ENCODE results near the gene GMPR2.

- PRO-cap = bidirectional peak, plus-strand start at chr14:24036391, minus-strand start at chr14:24036289; unidirectional peak, minus-strand start at chr14:24036860
- RAMPAGE, long total RNA, 3 experiments = no peak in any of the 3 experiments
Measured at GRCh38 chr14:24036089-24037165, 15.4 kb upstream of the CARMIL3 start.

DNA sequence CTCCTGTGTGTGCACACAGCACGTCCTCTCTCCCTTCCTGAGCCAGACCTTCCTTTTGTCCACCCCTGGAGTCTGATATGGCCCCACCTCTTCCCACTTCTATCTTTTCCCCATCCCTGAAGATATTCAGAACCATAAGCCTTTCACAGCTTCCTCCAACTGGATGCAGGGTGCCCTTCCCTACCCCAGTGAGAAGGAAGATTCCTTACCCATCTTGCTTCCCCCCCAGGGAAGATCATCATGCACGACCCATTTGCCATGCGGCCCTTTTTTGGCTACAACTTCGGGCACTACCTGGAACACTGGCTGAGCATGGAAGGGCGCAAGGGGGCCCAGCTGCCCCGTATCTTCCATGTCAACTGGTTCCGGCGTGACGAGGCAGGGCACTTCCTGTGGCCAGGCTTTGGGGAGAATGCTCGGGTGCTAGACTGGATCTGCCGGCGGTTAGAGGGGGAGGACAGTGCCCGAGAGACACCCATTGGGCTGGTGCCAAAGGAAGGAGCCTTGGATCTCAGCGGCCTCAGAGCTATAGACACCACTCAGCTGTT lies 9.2 kb downstream of the PCK2 start:
- PRO-cap = no peak
- RAMPAGE, long total RNA, 3 experiments = no peak in any of the 3 experiments

DNA sequence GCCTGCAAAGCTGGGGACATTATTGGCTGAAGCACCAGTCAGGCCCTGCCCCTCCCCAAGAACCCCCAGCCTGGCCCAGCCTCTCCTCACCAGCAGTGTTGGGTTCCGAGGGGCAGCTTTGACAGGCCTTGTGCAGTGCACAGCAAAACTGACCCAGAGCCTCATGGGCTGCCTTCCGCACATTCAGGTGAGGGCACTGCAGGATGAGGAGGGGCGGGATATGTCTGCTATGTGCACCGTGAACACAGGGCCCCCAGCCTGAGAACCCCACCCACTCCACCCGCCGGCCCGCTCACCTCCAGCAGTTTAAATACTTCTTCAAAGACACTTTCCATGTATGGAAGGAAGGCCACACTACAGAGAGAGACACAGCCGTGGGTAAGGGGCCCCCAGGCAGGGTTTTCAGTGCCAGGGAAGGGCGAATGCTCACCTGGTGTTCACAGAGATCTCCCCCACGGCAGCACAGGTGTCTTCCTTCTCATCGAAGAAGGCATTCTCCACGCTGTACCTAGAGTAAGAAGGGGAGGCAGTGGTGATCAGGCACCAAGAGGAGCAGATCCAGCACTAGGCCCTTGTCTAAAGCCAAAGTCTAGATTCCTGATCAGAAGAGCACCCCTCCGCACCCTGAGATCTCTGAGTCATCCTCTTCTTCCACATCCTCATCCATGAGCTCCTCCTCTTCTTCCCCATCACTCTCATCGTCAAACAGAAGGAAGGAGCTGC lies 5.3 kb downstream of the IPO4 start:
- PRO-cap = no peak
- RAMPAGE, long total RNA, 3 experiments = no peak in any of the 3 experiments

- PRO-cap = no peak
- RAMPAGE, long total RNA, 3 experiments = no peak in any of the 3 experiments
Measured at GRCh38 chr14:24196675-24196937, 1.4 kb upstream of the TM9SF1 start.

GRCh38 chr14:24232249-24233136 lies at the start of gene GMPR2:
TSS of gene GMPR2 (plus strand) at chr14:24232929.
- PRO-cap = bidirectional peak, plus-strand start at chr14:24232457, minus-strand start at chr14:24232348
- RAMPAGE, long total RNA, 3 experiments = start-site peak on the plus strand in 2 of 3 experiments, at chr14:24232413-24232954 at its widest, 23 to 75 reads per replicate; start-site peak on the minus strand in 3 of 3 experiments, at chr14:24232297-24232369 at its widest, 297 to 661 reads per replicate

DNA sequence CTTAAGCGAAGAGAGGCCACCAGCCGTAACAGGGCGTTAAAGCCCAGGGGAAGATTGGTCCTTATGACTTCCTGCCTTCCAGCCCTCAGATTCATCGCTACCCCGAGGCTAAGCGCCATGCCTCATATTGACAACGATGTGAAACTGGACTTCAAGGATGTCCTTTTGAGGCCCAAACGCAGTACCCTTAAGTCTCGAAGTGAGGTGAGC lies 313 bp downstream of the GMPR2 start:
- PRO-cap = no peak
- RAMPAGE, long total RNA, 3 experiments = no peak in any of the 3 experiments

DNA sequence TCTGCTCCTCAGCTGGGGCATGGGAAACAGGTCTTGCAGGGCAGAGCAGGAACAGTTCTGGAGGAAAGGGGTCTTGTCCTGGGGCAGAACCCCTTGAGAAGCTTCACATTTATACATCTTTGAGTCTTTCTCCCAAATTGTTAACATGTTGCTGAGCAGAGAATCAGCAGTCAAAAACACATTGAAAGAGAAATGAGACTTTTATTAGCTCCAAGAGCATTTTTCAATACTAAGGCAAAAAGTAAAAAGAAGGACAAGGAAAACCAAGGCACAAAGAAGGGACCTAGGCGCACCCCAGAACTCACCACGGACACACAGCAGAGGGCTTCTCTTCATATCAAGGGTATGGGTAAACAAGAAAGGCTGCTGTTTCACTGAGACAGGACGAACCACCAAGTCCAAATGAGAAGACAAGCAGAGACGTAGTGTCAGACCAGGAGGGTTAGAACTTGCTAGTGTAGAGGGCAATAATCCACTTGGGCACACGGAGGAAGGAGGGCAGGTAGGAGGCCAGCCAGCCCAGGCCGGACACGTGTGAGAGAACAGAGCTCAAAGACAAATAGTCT lies 9.1 kb downstream of the DHRS1 start:
- PRO-cap = no peak
- RAMPAGE, long total RNA, 3 experiments = no peak in any of the 3 experiments

- PRO-cap = no peak
- RAMPAGE, long total RNA, 3 experiments = no peak in any of the 3 experiments
Measured at GRCh38 chr14:24297380-24298242, 2.0 kb downstream of the DHRS1 start.

GRCh38 chr14:24314401-24315069 lies 3.2 kb downstream of the LTB4R start:
- PRO-cap = no peak
- RAMPAGE, long total RNA, 3 experiments = start-site peak on the plus strand in 1 of 3 experiments, at chr14:24314871-24314951 at its widest, 7 reads per replicate

DNA sequence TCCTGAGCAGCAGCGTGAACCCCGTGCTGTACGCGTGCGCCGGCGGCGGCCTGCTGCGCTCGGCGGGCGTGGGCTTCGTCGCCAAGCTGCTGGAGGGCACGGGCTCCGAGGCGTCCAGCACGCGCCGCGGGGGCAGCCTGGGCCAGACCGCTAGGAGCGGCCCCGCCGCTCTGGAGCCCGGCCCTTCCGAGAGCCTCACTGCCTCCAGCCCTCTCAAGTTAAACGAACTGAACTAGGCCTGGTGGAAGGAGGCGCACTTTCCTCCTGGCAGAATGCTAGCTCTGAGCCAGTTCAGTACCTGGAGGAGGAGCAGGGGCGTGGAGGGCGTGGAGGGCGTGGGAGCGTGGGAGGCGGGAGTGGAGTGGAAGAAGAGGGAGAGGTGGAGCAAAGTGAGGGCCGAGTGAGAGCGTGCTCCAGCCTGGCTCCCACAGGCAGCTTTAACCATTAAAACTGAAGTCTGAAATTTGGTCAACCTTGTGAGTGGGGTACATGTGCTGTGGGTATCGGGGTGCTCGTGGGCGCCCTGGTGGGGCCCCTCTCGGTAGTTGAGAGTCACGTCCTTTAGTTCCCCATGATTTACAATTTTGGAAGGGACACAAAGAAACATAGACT lies 5.3 kb downstream of the LTB4R start:
- PRO-cap = no peak
- RAMPAGE, long total RNA, 3 experiments = no peak in any of the 3 experiments

GRCh38 chr14:24338678-24339084 lies 1.1 kb downstream of the RIPK3 start:
- PRO-cap = no peak
- RAMPAGE, long total RNA, 3 experiments = no peak in any of the 3 experiments

GRCh38 chr14:24429320-24429519 lies 248 bp downstream of the CBLN3 start:
- PRO-cap = no peak
- RAMPAGE, long total RNA, 3 experiments = no peak in any of the 3 experiments

DNA sequence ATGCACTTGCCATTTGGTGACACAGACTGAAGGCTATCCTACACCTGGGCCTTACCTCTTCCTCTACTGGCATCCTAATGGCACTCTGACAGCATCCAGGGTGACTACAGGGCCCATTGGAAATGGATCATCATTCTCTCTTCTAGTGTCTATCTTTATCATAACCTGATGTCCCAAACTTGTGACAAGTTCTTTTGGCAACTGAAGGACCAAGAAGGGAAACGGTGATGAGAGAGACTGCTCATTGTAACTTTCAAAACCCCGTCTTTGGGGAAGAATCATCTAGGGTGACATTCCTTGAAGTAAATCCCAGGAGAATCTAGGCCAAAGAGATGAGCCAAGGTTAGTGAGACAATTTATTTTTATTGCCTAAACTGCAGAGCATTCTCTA lies 3.2 kb downstream of the SDR39U1 start:
- PRO-cap = no peak
- RAMPAGE, long total RNA, 3 experiments = no peak in any of the 3 experiments

DNA sequence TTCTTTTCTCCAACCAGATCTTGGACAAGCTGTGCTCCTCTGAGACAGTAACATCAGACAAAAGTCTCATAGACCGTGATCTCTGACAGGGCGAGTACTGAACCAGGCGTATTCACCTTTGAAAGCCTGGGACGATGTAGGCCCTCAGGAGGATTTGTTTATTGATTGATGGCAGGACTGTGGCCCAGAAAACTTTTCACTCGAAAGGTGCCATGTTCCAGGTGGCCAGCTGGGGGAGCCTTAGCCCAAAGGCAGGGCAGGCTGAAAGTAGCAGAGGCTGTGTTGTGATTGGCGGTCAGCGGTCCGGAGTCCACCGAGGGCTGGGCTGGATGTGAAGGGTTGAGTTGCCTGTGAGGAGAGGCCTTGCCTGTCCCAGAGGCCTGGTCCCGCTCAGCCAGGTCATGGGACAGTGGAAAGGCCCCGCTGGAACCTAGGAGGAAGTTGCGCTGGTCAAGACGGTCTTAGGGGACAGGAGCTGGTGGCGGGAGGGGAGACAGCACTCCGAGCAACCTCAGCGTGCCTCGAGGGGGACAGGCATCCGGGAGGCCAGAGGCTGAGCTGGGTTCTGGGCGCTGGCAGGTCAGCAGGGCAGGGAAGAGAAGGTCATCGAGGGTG lies 26.4 kb downstream of the CMA1 start:
- PRO-cap = no peak
- RAMPAGE, long total RNA, 3 experiments = no peak in any of the 3 experiments

- PRO-cap = no peak
- RAMPAGE, long total RNA, 3 experiments = no peak in any of the 3 experiments
Measured at GRCh38 chr14:25021367-25022162, 28.4 kb downstream of the STXBP6 start.

- PRO-cap = no peak
- RAMPAGE, long total RNA, 3 experiments = no peak in any of the 3 experiments
Measured at GRCh38 chr14:25032292-25032777, 17.6 kb downstream of the STXBP6 start.

DNA sequence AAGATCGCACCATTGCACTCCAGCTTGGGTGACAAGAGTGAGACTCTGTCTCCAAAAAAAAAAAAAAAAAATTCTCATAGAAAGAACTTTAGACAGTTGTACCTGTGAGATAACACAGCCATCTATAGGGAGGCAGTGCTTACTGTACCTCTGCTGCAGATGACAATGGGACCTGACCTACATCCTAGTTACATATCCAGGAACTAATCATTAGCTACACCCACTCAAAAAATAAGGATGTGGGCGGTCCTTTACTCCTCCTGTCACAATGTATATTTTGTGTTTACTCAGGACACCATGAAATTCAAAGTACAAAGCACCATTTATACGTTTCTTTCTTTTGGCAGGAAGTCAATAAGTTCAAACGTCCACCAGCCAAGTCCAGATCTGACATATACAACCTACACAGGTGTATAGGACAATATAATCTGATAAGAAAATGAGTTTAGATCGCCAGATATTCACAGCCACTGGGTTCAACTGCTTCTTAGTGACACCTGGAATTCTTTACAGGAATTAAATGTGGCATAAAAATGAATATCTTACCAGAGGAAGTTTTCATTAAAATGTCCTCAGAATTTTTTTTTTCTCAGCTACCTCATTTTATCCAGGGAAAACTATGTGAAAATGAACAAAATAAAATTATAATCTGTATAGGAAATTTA lies 14.7 kb downstream of the STXBP6 start:
- PRO-cap = no peak
- RAMPAGE, long total RNA, 3 experiments = no peak in any of the 3 experiments

GRCh38 chr14:25048270-25049420 lies 1.3 kb downstream of the STXBP6 start:
- PRO-cap = bidirectional peak, plus-strand start at chr14:25048683, minus-strand start at chr14:25048565; bidirectional peak, plus-strand start at chr14:25049218, minus-strand start at chr14:25048983
- RAMPAGE, long total RNA, 3 experiments = start-site peak on the plus strand in 1 of 3 experiments, at chr14:25049156-25049236 at its widest, 11 reads per replicate

DNA sequence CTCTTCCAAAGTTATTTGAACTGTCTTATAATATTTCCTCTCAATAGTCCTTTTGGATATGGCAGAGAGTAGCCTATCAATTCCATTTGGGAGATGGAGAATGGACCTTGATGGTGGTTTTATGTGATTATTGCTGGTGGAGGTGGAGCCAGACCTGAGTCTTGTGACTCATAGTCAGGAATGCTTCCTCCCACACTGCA lies 40.9 kb upstream of the STXBP6 start:
- PRO-cap = no peak
- RAMPAGE, long total RNA, 3 experiments = no peak in any of the 3 experiments

- PRO-cap = unidirectional peak, minus-strand start at chr14:26415621; unidirectional peak, minus-strand start at chr14:26415676; unidirectional peak, minus-strand start at chr14:26415734
- RAMPAGE, long total RNA, 3 experiments = no peak in any of the 3 experiments
Measured at GRCh38 chr14:26415563-26416047, 182.2 kb downstream of the NOVA1 start.

All from tibial nerve (tissue), 3 donors.